ENCODE measurements around the genes H3-5 and FGD4.

DNA sequence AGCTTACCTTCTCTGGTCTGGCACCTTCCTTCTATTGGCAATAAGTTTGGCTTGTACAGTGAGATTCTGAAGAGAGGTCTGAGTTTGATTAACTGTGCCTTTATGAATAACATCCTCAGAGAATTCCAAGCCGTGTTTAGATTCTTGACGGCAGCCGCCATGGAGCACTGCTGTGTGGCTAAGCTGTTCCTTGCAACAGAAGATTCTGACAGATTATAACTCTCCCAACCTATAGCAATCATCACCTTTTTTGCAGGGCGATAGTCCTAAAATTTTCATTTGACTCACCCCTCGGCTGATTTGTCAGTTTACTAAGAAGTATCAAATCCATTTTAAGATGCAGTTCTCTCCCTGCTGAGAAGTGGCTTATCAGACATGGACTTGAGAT lies 354.8 kb upstream of the FAR2 start:
- RRBS, result no CpG with 5 or more reads among the region's 5 CpGs

GRCh38 chr12:29153040-29153842 lies 4.2 kb downstream of the FAR2 start:
- RRBS, result no CpG with 5 or more reads among the region's 5 CpGs

- RRBS, result no CpG with 5 or more reads among the region's 2 CpGs
Measured at GRCh38 chr12:29208166-29208495, 59.1 kb downstream of the FAR2 start.

- RRBS, result no CpG with 5 or more reads among the region's 8 CpGs
Measured at GRCh38 chr12:29317529-29318204, 63.3 kb downstream of the ERGIC2 start.

DNA sequence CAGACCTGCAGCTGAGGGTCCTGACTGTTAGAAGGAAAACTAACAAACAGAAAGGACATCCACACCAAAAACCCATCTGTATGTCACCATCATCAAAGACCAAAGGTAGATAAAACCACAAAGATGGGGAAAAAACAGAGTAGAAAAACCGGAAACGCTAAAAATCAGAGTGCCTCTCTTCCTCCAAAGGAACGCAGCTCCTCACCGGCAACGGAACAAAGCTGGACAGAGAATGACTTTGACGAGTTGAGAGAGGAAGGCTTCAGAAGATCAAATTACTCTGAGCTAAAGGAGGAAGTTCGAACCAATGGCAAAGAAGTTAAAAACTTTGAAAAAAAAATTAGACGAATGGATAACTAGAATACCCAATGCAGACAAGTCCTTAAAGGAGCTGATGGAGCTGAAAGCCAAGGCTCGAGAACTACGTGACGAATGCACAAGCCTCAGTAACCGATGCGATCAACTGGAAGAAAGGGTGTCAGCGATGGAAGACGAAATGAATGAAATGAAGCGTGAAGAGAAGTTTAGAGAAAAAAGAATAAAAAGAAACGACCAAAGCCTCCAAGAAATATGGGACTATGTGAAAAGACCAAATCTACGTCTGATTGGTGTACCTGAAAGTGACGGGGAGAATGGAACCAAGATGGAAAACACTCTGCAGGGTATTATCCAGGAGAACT lies 57.2 kb downstream of the ERGIC2 start:
- RRBS, result no CpG with 5 or more reads among the region's 19 CpGs

GRCh38 chr12:29437348-29438004 lies 56.5 kb upstream of the ERGIC2 start:
- RRBS, result no CpG with 5 or more reads among the region's 1 CpG

- RRBS, result no CpG with 5 or more reads among the region's 10 CpGs
Measured at GRCh38 chr12:29559035-29559894, 61.8 kb upstream of the OVCH1 start.

DNA sequence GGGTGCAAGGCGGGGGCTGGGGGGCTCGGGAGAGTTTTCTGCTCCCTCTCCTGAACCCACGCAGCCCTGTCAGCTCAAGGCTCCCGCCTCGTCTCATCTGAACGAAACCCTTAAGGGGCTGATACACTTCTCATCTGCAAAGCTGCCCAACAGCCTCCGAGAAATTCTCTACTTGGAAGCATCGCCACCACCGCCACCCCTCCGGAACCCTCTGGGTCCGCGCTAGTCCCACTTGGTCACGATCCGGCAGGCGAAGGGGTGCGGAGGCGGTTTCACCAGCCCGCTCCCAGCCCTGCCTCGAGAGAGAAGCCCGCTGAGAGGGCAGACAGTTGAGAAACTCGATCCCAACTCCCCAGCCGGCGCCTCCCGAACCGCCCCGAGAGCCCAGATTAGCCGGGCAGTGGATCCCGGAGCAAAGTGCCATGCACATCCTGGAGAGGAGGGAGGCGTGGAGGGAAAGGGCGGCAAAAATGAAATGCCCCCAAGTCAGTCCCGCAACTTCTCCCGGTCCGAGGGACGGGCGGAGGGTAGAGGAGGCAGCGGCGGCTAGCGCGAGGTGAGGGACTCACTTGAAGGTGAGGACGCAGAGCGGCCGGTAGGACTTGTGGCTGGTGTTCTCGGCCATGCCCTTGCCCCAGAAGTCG lies 739 bp downstream of the TMTC1 start:
- RRBS, result 3% methylated on average over 10 of the region's 44 CpGs

DNA sequence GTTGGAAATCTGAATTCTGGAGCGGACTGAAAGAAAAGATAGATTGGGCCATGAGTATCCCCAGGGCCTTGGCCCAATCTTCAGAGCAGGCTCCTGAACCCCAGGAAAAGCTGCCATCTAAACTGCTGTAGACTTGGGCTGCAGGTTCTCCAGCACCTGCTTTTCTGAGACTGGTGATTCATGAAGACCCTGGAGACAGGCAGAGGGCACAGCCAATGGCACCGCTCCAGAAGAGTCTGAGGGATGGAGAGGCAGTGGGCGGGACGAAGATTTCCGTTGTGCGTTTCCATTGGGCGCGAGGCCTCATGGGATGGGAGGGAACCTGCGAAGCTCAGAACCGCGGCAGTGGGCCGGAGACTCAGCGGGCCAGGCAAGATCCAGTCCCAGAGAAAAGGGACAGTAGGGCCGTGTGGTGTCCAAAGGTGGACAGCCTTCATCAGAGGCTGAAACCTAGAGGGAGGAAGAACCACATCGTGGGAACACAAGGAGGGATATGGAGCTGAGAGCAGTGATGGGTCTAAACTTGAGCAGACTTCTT lies 375.1 kb downstream of the IPO8 start:
- RRBS, result no CpG with 5 or more reads among the region's 15 CpGs

GRCh38 chr12:30692443-30693228 lies 3.0 kb downstream of the IPO8 start:
- RRBS, result no CpG with 5 or more reads among the region's 7 CpGs

DNA sequence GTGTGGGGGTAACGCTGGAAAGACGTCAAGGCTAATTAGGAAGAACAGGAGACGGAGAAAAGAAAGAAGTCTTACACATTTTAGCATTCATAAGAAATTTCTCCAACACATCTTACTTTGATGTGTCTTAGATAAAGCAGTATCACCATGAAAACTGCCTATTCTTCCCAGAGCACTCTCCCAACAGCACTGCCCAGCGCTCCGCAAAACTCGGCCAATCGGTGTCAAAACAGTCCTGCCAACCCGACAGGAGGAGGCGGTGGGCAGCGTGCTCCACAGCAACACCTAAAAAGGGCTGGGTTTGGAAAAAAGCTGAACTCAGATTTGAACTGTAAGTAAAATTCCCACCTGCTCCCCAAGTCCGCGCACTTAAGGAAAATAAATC lies 815 bp downstream of the IPO8 start:
- RRBS, result no CpG with 5 or more reads among the region's 12 CpGs

DNA sequence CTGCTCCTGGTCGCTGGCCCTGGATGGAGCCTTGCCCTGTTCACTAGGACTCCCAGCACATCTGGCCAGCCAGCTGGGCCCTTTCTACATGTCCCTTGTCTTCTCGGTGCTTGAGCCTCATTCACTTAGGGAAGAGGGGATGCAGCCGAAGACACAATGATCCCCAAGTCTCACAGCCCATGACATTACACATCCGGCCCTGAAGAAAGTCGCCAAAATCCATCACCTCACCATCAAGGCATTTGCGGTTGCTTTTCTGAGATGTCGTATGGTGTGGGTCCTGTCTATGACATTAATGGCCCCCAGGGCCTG lies 19.0 kb downstream of the TSPAN11 start:
- RRBS, result no CpG with 5 or more reads among the region's 7 CpGs

GRCh38 chr12:31074611-31074985 lies 938 bp downstream of the DDX11 start:
- RRBS, result no CpG with 5 or more reads among the region's 6 CpGs

DNA sequence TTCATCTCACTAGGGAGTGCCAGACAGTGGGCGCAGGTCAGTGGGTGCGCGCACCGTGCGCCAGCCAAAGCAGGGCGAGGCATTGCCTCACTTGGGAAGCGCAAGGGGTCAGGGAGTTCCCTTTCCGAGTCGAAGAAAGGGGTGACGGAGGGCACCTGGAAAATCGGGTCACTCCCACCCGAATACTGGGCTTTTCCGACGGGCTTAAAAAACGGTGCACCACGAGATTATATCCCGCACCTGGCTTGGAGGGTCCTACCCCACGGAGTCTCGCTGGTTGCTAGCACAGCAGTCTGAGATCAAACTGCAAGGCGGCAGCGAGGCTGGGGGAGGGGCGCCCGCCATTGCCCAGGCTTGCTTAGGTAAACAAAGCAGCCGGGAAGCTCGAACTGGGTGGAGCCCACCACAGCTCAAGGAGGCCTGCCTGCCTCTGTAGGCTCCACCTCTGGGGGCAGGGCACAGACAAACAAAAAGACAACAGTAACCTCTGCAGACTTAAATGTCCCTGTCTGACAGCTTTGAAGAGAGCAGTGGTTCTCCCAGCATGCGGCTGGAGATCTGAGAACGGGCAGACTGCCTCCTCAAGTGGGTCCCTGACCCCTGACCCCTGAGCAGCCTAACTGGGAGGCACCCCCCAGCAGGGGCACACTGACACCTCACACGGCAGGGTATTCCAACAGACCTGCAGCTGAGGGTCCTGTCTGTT lies 89.7 kb downstream of the DDX11 start:
- RRBS, result no CpG with 5 or more reads among the region's 28 CpGs

- RRBS, result no CpG with 5 or more reads among the region's 5 CpGs
Measured at GRCh38 chr12:31586630-31587290, 4.2 kb downstream of the DENND5B start.

DNA sequence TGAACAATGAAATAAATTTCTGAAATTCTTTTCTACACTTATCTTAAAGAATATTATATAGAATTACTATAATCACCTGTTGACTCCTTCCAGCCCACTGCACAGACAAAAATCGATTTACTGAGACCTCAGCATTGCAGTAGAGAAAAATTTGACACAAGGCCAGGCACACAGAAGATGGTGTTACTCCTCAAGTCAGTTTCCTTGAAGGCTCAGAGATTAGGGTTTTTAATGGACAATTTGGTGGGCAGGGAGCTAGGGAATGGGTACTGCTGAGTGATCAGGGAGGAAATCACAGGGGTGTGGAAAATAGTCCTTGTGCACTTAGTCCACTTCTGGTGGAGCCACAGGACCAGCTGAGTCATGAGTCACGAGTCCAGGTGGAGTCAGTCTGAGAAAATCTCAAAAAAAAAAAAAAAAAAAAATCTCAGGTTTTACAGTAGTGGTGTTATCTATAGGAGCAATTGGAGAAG lies 28.0 kb upstream of the AMN1 start:
- RRBS, result no CpG with 5 or more reads among the region's 2 CpGs

- RRBS, result no CpG with 5 or more reads among the region's 3 CpGs
Measured at GRCh38 chr12:31773798-31774348, 18.2 kb downstream of the H3-5 start.

- RRBS, result no CpG with 5 or more reads among the region's 50 CpGs
Measured at GRCh38 chr12:31791628-31792462, at the start of gene H3-5. TSS of gene H3-5 (minus strand) at chr12:31792298.

GRCh38 chr12:32305599-32306250 lies 93.6 kb upstream of the FGD4 start:
- RRBS, result no CpG with 5 or more reads among the region's 11 CpGs

- RRBS, result 2% methylated on average over 32 of the region's 93 CpGs
Measured at GRCh38 chr12:32399134-32399966, at the start of gene FGD4. TSS of gene FGD4 (plus strand) at chr12:32399558.